GM12878 (cell line): ENCODE measurements around the genes OLFML2B, HSD17B7, NUF2, MGST3, ALDH9A1 and UCK2.

- RAMPAGE, long total RNA, result no peak
CAGE:
- cytosol, long polyA minus RNA, result no peak
- cytosol, long polyA plus RNA, result no peak
- long polyA plus RNA, result no peak
- nucleolus, long total RNA, result no peak
- nucleus, long polyA plus RNA, result no peak
- nucleus, long total RNA, result no peak
Observed at GRCh38 chr1:161828489-161829083, 62.5 kb downstream of the ATF6 start.

GRCh38 chr1:161833217-161833705, 67.1 kb downstream of the ATF6 start:
- RAMPAGE, long total RNA, result no peak
- RRBS, 2 experiments, result no CpG with 5 or more reads among the region's 13 CpGs
CAGE:
- cytosol, long polyA minus RNA, result no peak
- cytosol, long polyA plus RNA, result no peak
- long polyA plus RNA, result no peak
- nucleolus, long total RNA, result no peak
- nucleus, long polyA plus RNA, result no peak
- nucleus, long total RNA, result no peak

- RAMPAGE, long total RNA, result no peak
- RRBS, 2 experiments, result 2 to 3% methylated on average over 25 to 34 of the region's 87 CpGs
CAGE:
- cytosol, long polyA minus RNA, result no peak
- cytosol, long polyA plus RNA, result no peak
- long polyA plus RNA, result no peak
- nucleolus, long total RNA, result no peak
- nucleus, long polyA plus RNA, result no peak
- nucleus, long total RNA, result no peak
Observed at GRCh38 chr1:162023155-162024165, at the start of gene OLFML2B. TSS of gene OLFML2B (minus strand) at chr1:162023869.

DNA sequence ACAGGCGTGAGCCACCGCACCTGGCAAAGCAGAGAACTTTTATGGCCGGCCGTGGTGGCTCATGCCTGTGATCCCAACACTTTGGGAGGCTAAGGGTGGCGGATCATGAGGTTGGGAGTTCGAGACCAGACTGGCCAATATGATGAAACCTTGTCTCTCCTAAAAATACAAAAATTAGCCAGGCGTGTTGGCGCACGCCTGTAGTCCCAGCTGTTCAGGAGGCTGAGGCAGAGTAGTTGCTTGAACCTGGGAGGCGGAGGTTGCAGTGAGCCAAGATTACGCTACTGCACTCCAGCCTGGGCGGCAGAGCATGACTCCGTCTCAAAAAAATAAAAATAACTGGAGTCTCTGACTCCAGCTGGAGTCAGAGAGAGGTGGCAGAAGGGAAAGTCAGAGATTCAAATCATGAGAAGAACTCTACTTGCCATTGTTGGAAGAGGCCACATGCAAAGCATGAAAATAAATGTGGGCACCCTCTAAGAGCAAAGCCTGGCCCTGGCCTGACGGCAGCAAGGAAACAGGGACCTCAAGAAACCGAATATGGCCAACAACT, 16.5 kb upstream of the UAP1 start:
- RAMPAGE, long total RNA, result no peak
- RRBS, 2 experiments, result no CpG with 5 or more reads among the region's 15 CpGs
CAGE:
- cytosol, long polyA minus RNA, result no peak
- cytosol, long polyA plus RNA, result no peak
- long polyA plus RNA, result no peak
- nucleolus, long total RNA, result no peak
- nucleus, long polyA plus RNA, result no peak
- nucleus, long total RNA, result no peak

DNA sequence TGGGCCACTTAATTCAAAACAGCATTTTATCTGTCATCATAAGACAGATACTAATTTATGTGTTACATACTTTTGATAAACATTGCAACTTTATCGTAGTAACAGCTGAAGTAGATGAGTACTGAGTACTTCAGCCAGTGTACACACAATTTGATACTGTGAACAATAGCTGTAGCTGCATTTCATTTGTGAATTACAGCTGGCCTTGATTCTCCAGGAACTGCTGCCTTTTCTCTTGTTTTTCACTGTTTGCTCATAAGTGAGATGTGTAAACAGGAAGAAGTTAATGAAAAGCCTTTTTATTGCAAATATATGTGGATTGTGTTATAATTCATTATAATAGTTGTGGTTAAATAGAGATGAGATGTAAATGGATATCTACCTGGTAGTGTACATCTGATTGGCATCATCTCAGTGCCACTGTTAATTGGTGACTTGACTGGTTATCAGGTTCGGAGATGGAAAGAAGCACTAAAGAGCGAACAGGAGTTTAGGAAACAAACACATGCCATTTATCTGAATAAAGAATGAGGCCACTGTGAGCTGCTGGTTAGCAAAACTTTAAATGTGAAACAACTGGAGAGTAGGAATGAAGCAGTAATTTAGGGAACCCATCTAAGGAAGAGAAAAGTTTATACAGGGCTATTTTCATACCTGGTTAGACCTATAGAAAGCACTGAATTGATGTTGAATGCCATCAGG, 10.4 kb downstream of the UAP1 start:
- RAMPAGE, long total RNA, result no peak
- RRBS, 2 experiments, result no CpG with 5 or more reads among the region's 3 CpGs
CAGE:
- cytosol, long polyA minus RNA, result no peak
- cytosol, long polyA plus RNA, result no peak
- long polyA plus RNA, result no peak
- nucleolus, long total RNA, result no peak
- nucleus, long polyA plus RNA, result no peak
- nucleus, long total RNA, result no peak

DNA sequence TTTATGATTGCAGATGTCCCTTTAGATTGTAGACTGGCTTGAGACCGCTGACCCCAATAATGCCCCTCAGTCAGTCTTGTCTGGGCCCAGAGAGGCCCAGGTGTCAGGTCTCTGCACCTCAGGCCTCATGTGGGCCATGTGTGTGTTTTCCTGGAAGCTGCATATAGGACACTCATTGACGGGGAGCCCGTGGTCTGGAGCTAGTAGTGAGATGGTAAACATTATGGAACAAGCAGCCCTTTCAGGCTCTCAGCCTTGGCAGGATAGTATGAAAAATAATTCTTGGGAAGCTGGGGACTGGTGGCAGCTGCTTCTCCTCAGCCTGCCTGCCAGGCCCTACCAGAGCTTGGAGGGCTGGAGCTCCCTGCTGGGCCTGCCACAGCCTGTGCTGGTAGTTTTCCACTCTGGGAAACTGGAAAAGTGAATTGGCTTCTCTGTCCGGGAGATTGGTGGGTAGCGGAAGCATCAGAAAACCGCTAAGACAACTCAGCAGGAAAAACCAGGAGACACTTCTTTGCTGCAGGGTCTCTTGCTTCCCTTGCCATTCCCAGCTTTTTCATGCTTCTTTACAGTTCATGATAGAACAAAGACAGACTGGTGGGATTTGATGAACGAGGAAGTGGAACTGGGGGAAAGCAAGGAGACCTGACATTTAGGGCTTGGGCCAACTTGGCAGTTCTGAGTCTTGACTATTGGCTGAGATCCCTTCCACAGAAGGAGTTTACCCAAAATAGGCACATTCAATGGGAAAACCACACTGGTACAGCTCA, 57.7 kb upstream of the HSD17B7 start:
- RAMPAGE, long total RNA, result no peak
- RRBS, 2 experiments, result no CpG with 5 or more reads among the region's 7 CpGs
CAGE:
- cytosol, long polyA minus RNA, result no peak
- cytosol, long polyA plus RNA, result no peak
- long polyA plus RNA, result no peak
- nucleolus, long total RNA, result no peak
- nucleus, long polyA plus RNA, result no peak
- nucleus, long total RNA, result no peak

DNA sequence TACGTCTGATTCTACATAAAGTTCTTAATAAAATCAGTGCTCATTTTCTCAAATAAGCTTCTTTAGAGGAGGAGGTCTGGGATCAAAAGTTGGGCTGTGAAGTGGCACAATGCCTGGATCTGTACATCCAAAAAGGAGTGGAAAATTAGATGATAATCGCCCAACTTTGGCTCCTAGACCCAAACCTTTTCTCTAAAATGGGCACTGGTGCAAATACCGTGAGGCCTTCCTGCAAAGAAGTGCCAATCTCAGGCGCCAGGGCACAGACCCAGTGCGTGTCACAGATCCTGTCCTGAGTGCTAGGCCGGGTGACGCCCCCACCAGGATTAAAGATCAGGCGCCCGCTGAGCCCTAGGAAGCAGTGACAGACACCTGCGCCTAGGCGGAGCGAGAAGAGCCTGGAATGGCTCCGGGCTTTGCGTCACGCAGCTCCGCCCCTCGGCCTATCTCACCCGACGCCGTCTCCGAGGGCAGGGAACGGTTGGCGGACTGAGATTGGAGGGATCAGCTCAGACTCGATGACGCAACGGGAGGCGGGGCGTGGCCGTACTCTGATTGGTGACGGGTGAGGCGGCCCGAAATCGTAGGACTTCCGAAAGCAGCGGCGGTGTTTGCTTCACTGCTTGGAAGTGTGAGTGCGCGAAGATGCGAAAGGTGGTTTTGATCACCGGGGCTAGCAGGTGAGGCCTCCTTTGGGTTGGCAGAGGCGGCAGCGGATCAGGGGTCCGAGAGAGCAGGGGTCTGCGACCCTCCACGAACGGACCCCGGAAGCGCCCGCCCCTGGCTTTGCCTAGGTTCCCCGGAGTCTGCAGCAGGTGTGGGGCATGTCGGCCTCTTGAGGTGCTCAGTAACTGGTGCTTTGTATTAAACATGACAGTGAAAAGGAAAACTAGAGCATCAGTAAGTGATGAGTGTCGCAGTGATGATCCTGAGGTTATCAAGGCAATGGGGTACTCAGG, at the start of gene HSD17B7:
Gene HSD17B7, plus strand, starts transcription at position 547 of the 959 bp plus-strand sequence.
- RAMPAGE, long total RNA, result start-site peak on the plus strand centred at position 600 of the sequence, 54 bp wide, 260 and 236 reads in 2 replicates
- RRBS, 2 experiments, result 0 to 3% methylated on average over 1 of the region's 52 CpGs
CAGE:
- cytosol, long polyA minus RNA, result no peak
- cytosol, long polyA plus RNA, result no peak
- long polyA plus RNA, result no peak
- nucleolus, long total RNA, result no peak
- nucleus, long polyA plus RNA, result no peak
- nucleus, long total RNA, result no peak

- RAMPAGE, long total RNA, result no peak
- RRBS, 2 experiments, result no CpG with 5 or more reads among the region's 2 CpGs
CAGE:
- cytosol, long polyA minus RNA, result no peak
- cytosol, long polyA plus RNA, result no peak
- long polyA plus RNA, result no peak
- nucleolus, long total RNA, result no peak
- nucleus, long polyA plus RNA, result no peak
- nucleus, long total RNA, result no peak
Observed at GRCh38 chr1:163071461-163071933, 2.3 kb downstream of the RGS4 start.

GRCh38 chr1:163167897-163168680, 34.6 kb downstream of the RGS5 start:
- RAMPAGE, long total RNA, result no peak
- RRBS, 2 experiments, result no CpG with 5 or more reads among the region's 2 CpGs
CAGE:
- cytosol, long polyA minus RNA, result no peak
- cytosol, long polyA plus RNA, result no peak
- long polyA plus RNA, result no peak
- nucleolus, long total RNA, result no peak
- nucleus, long polyA plus RNA, result no peak
- nucleus, long total RNA, result no peak

DNA sequence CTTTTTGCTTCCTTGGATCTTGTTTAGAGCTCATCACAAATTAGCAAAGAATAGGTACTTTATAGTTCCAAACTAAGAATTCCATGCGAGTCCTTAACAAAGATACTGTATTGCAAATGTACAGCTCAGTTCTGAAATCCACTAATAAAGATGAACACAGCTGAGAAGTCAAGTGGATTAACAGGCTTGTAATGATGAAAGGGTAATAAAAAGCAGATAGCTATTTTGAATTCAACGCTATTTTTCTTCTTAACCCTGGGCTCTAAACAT, 6.3 kb upstream of the NUF2 start:
- RAMPAGE, long total RNA, result no peak
- RRBS, 2 experiments, result no CpG with 5 or more reads among the region's 2 CpGs
CAGE:
- cytosol, long polyA minus RNA, result no peak
- cytosol, long polyA plus RNA, result no peak
- long polyA plus RNA, result no peak
- nucleolus, long total RNA, result no peak
- nucleus, long polyA plus RNA, result no peak
- nucleus, long total RNA, result no peak

DNA sequence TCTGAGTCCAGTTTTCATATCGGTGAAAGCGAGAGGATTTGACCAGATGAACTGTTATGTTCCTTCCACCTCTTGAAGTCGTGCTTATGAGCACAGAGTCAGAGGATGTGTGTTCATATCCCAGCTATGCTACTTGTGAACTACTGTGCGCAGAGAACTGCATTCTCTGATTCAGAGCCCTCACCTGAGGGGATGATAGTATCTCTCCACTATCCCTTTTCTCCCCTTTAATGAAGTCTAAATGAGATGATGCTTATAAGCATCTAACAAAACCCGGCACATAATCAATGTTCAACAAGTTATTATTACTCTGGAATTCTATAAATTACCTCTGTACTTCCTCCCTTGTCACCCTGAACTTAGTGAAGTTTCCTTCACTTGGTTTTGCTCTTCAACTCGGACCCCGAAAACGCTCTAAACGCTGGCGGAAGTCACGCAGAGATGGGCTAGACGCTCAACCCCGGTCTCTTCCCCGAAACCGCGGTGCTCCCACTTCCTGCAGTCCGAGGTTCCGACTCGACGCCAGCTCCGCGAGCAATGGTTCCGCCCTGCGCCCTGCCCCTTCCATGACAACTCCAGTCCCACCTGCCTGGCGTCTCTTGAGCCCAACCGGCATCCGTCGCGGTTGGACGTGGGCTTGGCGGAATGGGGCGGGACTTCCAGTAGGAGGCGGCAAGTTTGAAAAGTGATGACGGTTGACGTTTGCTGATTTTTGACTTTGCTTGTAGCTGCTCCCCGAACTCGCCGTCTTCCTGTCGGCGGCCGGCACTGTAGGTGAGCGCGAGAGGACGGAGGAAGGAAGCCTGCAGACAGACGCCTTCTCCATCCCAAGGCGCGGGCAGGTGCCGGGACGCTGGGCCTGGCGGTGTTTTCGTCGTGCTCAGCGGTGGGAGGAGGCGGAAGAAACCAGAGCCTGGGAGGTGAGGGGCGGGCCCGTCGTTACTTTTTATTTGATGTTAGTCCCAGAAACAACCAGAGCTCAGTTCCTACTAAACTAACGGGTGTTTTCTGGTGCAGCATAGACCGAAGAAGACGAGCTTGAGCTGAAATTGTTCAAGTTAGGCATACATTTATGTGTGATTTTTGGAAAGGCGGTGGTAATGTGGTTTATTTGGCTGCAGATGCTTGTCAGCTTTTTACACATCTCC, at the start of gene NUF2:
Gene NUF2, plus strand, starts transcription at position 662 of the 1,148 bp plus-strand sequence.
- RAMPAGE, long total RNA, result start-site peak on the plus strand centred at position 721 of the sequence, 125 bp wide, 290 and 678 reads in 2 replicates
- RRBS, 2 experiments, result 1 to 2% methylated on average over 8 of the region's 61 CpGs
CAGE:
- cytosol, long polyA minus RNA, result start-site peak on the plus strand centred at position 692 of the sequence, 63 bp wide, 531 reads
- cytosol, long polyA plus RNA, result start-site peak on the plus strand centred at position 769 of the sequence, 253 bp wide, 2,719 and 2,925 reads in 2 replicates
- long polyA plus RNA, result start-site peak on the plus strand centred at position 733 of the sequence, 147 bp wide, 2,034 and 2,648 reads in 2 replicates
- nucleolus, long total RNA, result start-site peak on the plus strand centred at position 698 of the sequence, 48 bp wide, 251 reads
- nucleus, long polyA plus RNA, result start-site peak on the plus strand centred at position 726 of the sequence, 132 bp wide, 2,540 and 2,752 reads in 2 replicates
- nucleus, long total RNA, result no peak

- RAMPAGE, long total RNA, result no peak
- RRBS, 2 experiments, result no CpG with 5 or more reads among the region's 8 CpGs
CAGE:
- cytosol, long polyA minus RNA, result no peak
- cytosol, long polyA plus RNA, result no peak
- long polyA plus RNA, result no peak
- nucleolus, long total RNA, result no peak
- nucleus, long polyA plus RNA, result no peak
- nucleus, long total RNA, result no peak
Observed at GRCh38 chr1:164780872-164781558, 222.0 kb downstream of the PBX1 start.

GRCh38 chr1:164799461-164800066, 240.6 kb downstream of the PBX1 start:
- RAMPAGE, long total RNA, result no peak
- RRBS, 2 experiments, result no CpG with 5 or more reads among the region's 26 CpGs
CAGE:
- cytosol, long polyA minus RNA, result no peak
- cytosol, long polyA plus RNA, result no peak
- long polyA plus RNA, result no peak
- nucleolus, long total RNA, result no peak
- nucleus, long polyA plus RNA, result no peak
- nucleus, long total RNA, result no peak

- RAMPAGE, long total RNA, result start-site peak on the plus strand at chr1:165631202-165631277, 212 and 204 reads in 2 replicates
- RRBS, 2 experiments, result no CpG with 5 or more reads among the region's 54 CpGs
CAGE:
- cytosol, long polyA minus RNA, result start-site peak on the plus strand at chr1:165631237-165631245, 67 reads
- cytosol, long polyA plus RNA, result no peak
- long polyA plus RNA, result start-site peak on the plus strand at chr1:165631234-165631273, 77 and 73 reads in 2 replicates
- nucleolus, long total RNA, result no peak
- nucleus, long polyA plus RNA, result start-site peak on the plus strand at chr1:165631223-165631273, 314 and 223 reads in 2 replicates
- nucleus, long total RNA, result no peak
Observed at GRCh38 chr1:165630640-165631340, at the start of gene MGST3. TSS of gene MGST3 (plus strand) at chr1:165631234.

DNA sequence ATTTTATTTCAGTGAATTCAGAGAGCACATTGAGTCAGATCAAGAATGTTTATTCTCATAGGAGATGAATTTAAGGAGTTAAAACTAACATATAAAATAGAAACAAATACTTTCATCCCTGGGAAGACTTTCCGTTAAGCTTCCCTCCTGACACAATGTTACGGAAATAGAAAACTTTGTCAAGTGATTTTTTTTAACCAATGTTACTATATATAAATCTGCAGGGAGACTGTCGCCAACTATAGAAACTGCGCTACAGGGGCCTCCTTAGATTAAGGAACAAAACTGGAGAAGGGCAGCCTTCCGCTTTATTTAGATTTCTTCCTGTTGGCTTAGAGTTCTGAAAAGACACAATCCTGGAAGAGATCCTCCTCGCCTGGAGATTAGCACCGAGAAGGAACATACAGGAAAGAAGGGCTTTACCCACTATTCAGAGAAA, 1.4 kb downstream of the MGST3 start:
- RAMPAGE, long total RNA, result no peak
- RRBS, 2 experiments, result no CpG with 5 or more reads among the region's 7 CpGs
CAGE:
- cytosol, long polyA minus RNA, result no peak
- cytosol, long polyA plus RNA, result no peak
- long polyA plus RNA, result no peak
- nucleolus, long total RNA, result no peak
- nucleus, long polyA plus RNA, result no peak
- nucleus, long total RNA, result no peak

- RAMPAGE, long total RNA, result start-site peak on the minus strand at chr1:165698502-165698592, 211 and 233 reads in 2 replicates
- RRBS, 2 experiments, result 0 to 2% methylated on average over 4 to 7 of the region's 71 CpGs
CAGE:
- cytosol, long polyA minus RNA, result start-site peak on the minus strand at chr1:165698554-165698565, 61 reads
- cytosol, long polyA plus RNA, result start-site peak on the minus strand at chr1:165698562-165698599, 100 and 140 reads in 2 replicates
- long polyA plus RNA, result start-site peak on the minus strand at chr1:165698512-165698616, 211 and 92 reads in 2 replicates
- nucleolus, long total RNA, result no peak
- nucleus, long polyA plus RNA, result no peak
- nucleus, long total RNA, result no peak
Observed at GRCh38 chr1:165697858-165698989, at the start of gene ALDH9A1. TSS of gene ALDH9A1 (minus strand) at chr1:165698562.

GRCh38 chr1:165827417-165828290, at the start of gene UCK2:
TSS of gene UCK2 (plus strand) at chr1:165827614.
- RAMPAGE, long total RNA, result no peak
- RRBS, 2 experiments, result 1% methylated on average over 61 to 75 of the region's 111 CpGs
CAGE:
- cytosol, long polyA minus RNA, result no peak
- cytosol, long polyA plus RNA, result no peak
- long polyA plus RNA, result start-site peak on the plus strand at chr1:165827490-165827621, 31 and 92 reads in 2 replicates; start-site peak on the plus strand at chr1:165827801-165827829, 41 and 99 reads in 2 replicates
- nucleolus, long total RNA, result no peak
- nucleus, long polyA plus RNA, result no peak
- nucleus, long total RNA, result no peak

- RAMPAGE, long total RNA, result no peak
- RRBS, 2 experiments, result no CpG with 5 or more reads among the region's 7 CpGs
CAGE:
- cytosol, long polyA minus RNA, result no peak
- cytosol, long polyA plus RNA, result no peak
- long polyA plus RNA, result no peak
- nucleolus, long total RNA, result no peak
- nucleus, long polyA plus RNA, result no peak
- nucleus, long total RNA, result no peak
Observed at GRCh38 chr1:165871090-165871725, 43.8 kb downstream of the UCK2 start.

- RAMPAGE, long total RNA, result no peak
- RRBS, 2 experiments, result no CpG with 5 or more reads among the region's 5 CpGs
CAGE:
- cytosol, long polyA minus RNA, result no peak
- cytosol, long polyA plus RNA, result no peak
- long polyA plus RNA, result no peak
- nucleolus, long total RNA, result no peak
- nucleus, long polyA plus RNA, result no peak
- nucleus, long total RNA, result no peak
Observed at GRCh38 chr1:165895516-165895854, 68.1 kb downstream of the UCK2 start.

DNA sequence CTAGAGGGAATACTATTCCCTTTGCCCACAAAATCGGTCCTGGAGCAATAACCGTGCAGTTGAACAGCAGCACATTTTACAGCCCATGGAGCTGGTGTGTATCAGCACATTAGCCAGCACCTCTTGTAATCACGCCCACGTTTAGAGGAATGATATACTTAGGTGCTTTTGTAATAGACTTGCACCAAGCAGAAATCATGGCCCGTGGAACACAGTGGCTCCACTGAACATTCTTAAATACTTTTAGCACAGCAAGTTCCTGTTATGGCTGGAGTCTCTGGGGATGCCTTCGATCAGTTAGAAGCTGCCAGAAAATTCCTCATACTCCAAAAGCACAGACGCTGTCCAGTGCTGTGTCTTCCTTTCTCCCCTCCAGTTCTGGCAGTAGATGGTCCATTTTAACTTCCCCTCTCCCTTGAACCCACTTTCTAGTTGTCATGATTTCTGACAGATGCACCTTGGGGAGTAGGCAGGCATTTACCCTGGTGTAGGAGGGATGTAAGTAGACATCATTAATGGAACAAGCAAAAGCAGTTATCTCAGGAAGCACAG, 218.2 kb upstream of the FAM78B start:
- RAMPAGE, long total RNA, result no peak
- RRBS, 2 experiments, result no CpG with 5 or more reads among the region's 7 CpGs
CAGE:
- cytosol, long polyA minus RNA, result no peak
- cytosol, long polyA plus RNA, result no peak
- long polyA plus RNA, result no peak
- nucleolus, long total RNA, result no peak
- nucleus, long polyA plus RNA, result no peak
- nucleus, long total RNA, result no peak